Non-pigmented ciliary epithelial cell (primary cell): ENCODE measurements around a stretch of chr10.

- RRBS = no CpG with 5 or more reads among the region's 13 CpGs
Observed at GRCh38 chr10:77713963-77714539, 76.4 kb upstream of the KCNMA1 start.

- RRBS = no CpG with 5 or more reads among the region's 17 CpGs
Observed at GRCh38 chr10:77853138-77853712, 73.3 kb downstream of the DLG5 start.

DNA sequence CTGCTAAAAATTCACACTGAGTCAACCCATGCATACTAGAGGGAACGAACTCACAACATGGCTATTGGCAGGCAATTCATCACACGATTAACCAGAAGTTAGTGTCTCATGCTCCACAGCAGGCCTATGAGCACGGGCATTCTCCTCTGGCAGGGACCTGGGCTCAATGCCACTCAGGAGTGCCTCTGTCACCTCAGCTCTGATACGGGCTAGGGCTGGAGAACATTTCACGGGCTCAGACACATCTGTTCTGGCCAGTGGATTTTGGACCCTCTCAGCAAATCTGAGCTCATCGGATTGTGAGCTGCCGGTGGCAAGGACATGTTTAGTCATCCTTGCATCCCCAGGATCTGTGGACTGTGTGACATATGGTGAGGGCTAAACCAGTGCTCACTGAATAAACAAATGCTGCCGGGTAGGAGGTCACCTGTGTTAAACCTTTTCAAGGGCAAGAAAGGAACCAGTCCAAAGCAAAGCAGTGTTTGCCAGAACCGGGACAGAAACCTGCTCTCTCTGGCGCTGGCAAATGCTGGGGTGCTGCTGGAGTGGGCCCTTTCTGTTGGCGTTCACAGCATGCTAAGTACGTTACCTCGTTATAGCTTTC lies 40.1 kb downstream of the POLR3A start:
- RRBS = 44% methylated on average over 3 of the region's 13 CpGs

GRCh38 chr10:78250125-78250671 lies 216.5 kb downstream of the RPS24 start:
- RRBS = no CpG with 5 or more reads among the region's 8 CpGs

GRCh38 chr10:78741426-78742159 lies 327.2 kb upstream of the ZMIZ1 start:
- RRBS = no CpG with 5 or more reads among the region's 7 CpGs

GRCh38 chr10:78775073-78775689 lies 293.6 kb upstream of the ZMIZ1 start:
- RRBS = no CpG with 5 or more reads among the region's 14 CpGs

DNA sequence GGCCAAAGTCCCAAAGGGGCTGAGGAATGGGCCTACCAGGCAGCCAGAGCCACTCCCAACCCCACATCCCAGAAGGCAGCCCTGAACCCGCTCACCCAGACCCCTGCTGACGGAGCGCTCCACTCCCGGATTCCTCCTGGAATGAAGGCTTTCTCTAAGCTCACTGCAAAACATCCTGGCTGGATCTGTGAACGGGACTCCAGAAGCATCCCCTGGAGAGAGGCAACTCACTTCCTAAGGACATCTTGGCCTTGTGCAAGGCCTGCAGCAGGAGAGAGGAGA lies 168.7 kb upstream of the ZMIZ1 start:
- RRBS = no CpG with 5 or more reads among the region's 5 CpGs

DNA sequence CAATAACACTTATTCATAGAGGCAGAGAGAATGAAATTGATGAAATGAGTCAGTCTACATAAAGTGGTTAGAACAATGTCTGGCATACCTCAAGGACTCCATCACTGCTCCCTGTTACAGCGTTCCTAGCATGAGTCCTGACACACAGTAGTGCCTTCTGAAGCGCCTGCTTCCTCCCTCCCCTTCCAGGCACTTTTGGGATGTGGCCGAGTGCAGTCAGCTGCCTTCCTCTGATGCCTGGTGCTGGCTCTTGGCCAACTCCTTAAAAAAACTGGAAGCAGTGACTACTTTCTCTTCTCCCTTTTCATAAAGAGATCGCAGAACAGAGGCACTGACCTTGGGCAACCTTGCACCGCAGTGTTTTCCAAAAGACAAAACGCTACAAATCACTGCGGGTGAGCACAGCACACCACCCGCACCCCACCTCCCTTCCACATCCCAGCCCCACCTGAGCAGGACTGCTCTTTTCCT lies 108.3 kb upstream of the ZMIZ1 start:
- RRBS = no CpG with 5 or more reads among the region's 8 CpGs

DNA sequence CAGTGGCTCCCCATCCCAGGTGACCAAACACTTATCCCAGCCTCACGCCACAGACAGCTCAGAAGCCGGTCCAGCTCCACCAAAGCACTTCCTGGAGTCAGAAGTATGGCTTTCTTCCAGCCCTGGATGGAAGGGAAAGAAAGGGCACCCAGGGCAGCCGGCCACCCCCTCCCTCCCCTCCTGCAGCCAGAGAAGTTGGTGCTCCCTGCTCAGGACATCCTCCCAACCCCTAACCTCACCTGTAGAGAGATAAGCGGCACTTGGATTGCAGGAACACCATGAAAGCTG lies 106.2 kb upstream of the ZMIZ1 start:
- RRBS = 17% methylated on average over 1 of the region's 4 CpGs

- RRBS = 2% methylated on average over 2 of the region's 16 CpGs
Observed at GRCh38 chr10:78974399-78975187, 94.2 kb upstream of the ZMIZ1 start.

- RRBS = no CpG with 5 or more reads among the region's 9 CpGs
Observed at GRCh38 chr10:79078612-79079592, 10.1 kb downstream of the ZMIZ1 start.

DNA sequence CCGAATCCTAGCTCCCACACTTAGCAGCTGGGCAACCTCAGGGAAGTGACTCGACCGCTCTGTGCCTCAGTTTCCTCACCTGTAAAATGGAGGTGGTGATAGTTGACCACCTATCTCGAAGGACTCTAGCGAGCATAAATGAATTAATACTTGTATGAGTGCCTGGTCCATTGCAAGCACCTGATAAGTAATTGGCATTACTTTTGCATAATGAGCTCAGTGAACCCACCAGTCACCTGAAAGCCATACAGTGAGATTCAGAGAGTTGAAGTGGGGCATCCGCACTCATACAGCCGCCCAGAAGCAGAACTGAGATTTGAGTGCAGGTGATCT lies 29.6 kb downstream of the ZMIZ1 start:
- RRBS = no CpG with 5 or more reads among the region's 7 CpGs

DNA sequence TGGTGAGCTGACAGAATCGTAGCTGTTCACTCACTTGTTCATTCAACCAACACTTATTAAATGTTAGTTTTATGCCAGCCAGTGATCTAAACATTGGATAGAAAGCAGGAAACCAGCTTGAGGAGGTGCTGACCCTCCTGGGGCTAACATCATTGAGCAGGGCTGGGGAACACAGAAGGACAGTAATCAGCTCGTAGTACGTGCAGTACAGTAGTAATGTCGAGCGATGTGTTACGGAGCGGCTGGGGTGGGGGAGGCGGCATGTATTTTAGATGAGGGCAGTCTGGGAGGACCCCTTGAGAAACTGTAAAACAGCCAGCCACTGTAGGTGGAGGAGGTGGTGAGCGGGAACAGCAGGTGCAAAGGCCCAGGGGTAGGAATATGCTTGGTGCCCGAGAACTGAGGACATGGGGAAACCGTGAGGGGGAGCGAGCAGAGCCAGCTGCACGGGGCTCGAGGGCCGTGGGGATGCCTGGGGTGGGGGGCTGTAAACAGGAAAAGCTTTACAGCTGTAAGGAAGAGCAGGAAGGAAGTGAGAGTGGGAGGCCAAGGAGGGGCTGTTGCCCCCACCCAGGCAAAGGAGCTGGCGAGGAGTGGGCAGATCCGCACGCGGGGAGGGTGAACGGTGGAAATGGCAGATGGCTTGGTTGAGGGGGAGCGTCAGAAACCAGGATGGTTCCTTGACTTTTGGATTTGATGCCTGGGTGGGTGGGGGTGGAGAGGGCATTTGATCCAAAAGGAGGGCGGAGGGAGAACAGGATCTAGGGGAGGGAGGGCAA lies 34.2 kb downstream of the ZMIZ1 start:
- RRBS = no CpG with 5 or more reads among the region's 22 CpGs

DNA sequence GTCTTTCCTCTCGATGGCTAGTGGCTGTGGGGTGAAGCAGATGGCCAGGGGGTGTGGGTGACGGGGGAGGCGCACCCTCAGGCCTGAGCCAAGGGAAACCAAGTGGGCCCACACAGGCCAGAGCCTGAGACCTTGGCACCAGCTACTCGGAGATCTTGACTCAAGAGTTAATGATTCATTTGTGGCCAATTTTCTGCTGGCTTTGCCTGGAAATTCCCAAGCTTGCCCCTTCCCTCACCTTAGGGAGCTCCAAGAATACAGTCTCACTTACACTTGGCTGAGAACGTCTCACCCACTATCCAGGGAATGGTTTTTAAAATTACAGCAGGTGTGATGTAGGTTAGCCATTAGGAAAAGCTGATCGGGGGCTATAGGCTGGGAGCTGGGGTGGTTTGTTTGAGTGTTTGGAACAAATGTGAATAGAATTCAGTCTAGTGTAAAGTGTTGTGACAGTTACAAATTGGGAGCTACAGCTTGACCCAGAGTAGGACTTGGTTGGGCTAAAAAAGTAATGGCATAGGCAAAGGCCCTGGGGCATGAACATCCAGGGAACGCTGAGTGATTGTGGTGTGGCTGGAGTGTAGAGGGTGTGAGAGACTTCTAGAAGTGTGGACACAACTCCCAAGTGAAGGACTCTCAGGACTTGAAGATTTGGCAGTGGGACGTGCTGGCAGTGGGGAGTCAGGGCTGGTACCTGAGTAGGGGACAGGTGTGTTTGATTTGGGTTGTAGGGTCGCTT lies 42.9 kb downstream of the ZMIZ1 start:
- RRBS = no CpG with 5 or more reads among the region's 9 CpGs

DNA sequence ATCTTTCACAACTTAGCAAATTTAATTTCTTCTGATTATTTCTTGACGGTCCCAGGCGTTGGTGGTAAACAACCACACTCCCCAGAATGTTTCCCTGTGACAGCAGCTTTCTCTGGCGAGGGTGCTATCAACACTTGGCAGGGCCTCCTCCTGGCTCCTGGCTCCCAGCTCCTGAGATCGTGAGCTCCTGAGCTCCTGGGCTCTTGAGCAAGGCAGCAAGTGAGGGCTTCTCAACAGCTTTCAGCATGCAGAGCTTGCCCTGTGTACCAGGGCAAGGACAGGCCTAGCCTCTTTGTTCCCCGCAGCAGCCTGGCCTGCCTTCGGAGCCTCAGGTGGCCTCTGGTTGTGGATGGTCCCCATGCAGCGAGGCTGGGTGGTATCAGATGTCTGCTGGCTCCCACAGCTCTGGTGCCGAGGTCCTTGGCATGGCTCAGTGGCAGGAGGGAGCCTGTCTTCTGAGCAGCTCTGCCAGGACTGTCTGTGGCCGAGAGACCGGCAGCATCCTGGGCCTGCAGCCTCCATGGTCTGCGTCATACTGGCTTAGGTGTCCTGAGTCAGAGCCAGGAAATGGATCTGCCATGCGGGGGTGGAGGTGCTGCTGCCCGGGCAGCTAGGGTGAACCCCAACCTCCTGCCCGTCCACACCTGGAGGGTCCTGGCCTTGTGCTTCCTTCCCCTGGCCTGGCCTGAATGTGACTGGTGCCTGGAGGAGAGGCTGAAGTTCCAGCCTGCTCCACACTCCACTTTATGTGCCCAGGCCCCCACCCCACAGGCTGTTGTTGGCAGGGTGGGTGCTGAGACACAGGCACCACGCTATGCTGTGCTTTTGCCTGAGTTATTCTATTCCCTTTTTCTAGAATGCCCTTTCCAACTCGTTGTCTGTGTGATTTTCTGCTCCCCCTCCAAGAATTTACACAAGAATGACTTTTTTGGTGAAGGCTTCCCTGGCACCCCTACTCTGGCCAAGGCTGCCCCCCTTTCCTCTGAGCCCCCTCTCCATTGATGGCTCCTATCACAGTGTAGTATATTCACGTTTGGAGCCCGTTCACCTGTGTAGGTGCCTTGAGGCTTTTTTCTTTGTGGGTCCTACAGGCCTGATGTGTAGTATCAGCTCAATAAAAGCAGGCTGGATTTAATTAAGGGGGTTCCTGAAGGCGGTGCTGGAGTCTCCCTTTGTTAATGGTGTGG lies 44.4 kb downstream of the ZMIZ1 start:
- RRBS = 3% methylated on average over 3 of the region's 19 CpGs

GRCh38 chr10:79136241-79136994 lies 67.7 kb downstream of the ZMIZ1 start:
- RRBS = no CpG with 5 or more reads among the region's 2 CpGs

- RRBS = no CpG with 5 or more reads among the region's 14 CpGs
Observed at GRCh38 chr10:79151618-79152097, 82.9 kb downstream of the ZMIZ1 start.

DNA sequence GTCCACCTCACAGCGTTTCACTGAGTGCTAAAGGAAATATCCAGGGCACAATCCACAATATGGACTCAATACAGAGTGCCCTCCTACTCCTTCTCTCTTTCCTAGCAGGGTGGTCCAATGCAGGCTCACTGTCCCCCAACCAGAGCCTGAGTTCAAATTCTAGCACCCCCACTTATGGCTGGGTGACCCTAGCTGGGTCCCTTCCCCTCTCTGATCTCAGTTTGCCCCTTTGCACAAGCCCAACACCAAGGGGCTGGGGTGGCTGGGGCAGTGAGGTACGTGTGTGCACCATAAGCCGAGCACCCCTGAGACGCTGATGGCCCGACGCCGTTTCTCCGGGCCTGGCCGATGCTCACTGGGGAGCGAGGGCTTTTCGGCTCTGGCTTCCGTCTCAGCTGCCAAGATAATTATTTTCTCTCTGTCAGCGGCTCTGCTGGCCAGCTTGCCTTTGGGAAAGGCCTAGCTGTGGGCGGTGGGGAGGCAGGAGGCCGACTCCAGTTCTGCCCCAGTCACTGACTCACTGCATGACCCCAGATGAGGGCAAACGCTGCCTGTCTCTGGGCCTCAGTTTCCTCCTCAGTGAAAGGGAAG lies 91.0 kb downstream of the ZMIZ1 start:
- RRBS = no CpG with 5 or more reads among the region's 16 CpGs

DNA sequence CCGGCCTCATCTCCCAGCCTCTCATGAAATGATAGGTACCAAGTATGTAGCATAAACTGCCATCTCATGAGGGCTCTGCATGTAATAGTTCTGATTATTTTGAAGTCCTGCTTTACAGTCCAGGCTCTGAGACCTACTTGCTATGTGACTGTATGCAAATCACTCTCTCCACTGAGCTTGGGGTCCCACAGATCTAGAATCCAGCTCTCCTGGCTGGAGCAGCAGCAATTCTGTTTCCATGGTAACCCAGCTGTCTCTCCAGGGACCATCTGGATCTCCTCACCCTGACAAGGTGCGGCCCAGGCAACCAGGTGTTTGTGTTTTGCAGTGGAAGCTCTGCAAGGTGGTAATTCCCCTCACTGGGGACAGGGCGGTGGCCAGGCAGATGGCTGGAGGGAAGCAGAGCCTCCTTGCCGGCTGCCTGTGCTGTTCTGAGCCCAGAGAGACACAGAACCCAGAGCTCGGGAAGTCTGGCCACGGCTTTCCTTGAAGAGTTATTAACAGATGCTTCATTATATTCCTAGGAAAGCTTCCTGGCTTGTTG lies 118.3 kb upstream of the PPIF start:
- RRBS = no CpG with 5 or more reads among the region's 6 CpGs

DNA sequence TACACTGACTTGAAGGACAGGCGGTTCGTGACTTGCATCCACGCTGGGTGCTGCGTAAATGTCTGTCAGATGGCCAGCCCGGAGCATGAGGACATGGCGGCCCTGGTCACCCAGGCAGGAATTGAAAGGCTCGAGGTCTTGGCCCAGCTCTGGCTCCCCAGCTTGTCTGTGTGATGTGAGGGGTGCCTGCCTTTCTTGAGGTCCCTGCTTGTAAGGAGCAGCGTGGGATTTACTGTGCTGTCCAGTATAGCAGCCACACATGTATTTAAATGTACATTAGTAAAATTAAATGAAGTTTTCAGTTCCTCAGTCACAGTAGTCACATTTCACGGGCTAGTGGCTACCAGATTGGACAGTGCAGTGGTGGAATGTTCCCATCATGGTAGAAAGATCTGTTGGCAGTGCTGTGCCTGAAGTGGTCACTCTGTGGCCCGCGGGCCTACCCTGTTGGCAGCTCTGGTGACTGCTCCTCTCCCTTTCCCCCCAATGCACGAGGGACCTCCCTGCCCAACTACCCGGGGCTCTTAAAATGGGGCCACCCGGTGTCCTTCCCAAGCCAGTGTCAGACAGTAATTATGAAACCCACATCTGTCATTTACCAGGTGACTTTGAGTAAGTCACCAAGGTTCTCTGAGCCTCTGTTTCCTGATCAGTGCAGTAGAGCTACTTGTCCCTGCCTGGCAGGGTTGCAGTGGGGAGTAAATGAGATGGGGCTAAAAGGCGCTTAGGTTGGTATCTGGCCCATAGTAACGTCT lies 97.8 kb upstream of the PPIF start:
- RRBS = no CpG with 5 or more reads among the region's 16 CpGs